Glomerular endothelial cell (primary cell): ENCODE data around the gene PNPLA5.

DNA sequence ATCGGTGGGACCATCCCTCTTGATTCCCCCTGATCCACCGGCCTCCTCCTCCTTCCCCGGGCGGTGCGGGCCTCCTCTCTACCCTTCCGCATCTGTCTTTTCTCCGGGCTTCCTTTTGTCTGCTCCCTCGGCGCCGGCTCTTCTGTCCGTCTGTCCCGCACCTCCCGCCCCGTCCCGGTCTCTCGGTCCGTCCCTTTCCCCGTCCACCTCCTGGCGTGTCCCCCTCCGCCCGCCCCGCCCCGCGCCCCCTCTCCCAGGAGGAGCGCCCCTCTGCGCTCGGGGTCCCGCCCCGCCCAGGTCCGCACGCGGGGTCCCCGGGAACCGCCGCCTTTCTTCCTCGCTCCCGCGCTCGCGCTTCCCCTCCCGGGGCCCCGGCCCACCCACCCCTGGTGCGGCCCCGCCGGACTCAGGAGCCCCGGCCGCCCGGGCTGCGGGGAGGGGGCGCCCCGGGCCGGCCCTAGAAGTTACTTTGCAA, 562 bp downstream of the SCUBE1 start:
- RAMPAGE, long total RNA: no peak

GRCh38 chr22:43811506-43811996, 554 bp downstream of the EFCAB6 start:
- RAMPAGE, long total RNA: no peak

DNA sequence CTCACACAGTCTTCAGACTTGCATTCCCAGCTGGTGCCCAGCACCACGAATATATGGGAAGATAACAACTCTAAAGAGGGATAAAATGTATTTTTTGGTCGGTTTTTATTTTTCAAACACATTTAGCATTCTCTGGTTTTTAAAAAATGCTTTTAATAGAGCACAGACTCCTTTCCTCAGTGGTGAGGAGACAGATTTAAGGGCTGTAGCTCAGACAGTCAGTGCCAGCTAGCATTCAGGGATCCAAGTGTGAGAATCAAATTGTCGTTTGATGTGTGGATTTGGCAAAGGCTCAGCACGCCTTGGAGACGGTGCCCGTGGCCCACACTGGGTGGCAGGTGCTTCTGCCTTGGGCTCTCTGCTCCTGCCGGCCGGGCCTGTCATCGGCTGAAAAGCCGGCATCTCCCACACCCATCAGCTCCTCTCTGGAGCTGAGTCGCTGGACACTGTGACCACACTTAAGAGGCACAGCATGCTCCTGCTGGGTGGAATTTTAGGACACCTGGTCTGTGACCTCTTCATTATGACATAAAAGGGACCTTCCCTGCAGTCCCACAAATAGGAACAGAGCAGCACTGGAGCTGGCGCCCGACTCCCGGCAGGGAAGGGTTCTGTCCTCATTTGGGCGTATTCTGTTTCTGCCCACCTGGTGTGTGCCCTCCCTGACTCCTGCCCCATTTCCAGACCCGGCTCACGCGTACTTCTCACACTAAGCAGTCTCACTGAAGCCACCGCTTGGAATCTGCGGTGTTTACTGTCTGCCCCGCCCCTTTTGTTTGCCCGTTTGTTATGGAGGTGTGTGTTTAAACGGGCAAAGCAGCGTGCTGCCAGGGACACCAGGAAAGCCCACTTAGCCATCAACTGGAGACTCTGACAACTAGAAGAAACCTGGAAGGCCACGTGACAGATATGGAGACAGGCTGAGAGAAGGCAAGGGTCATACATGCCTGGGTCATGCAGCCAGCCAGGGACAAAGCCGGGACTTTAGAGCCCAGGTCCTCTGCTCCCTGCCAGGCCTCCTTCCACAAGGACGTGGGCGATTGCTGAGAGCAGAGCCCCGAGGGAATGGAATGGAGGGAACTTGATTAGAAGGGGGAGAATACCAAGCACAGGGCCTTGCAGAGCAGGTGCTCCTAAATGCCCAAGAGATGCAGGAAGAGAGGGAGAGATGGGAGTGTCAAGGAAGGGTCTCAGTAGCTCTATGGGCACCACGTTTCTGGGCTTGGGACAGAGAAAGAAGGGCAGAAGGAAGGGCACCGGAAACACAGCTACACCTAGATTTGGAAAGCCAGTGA, 8.5 kb upstream of the EFCAB6 start:
- RAMPAGE, long total RNA: no peak

- RAMPAGE, long total RNA: no peak
Observed at GRCh38 chr22:43823395-43824160, 11.5 kb upstream of the EFCAB6 start.

DNA sequence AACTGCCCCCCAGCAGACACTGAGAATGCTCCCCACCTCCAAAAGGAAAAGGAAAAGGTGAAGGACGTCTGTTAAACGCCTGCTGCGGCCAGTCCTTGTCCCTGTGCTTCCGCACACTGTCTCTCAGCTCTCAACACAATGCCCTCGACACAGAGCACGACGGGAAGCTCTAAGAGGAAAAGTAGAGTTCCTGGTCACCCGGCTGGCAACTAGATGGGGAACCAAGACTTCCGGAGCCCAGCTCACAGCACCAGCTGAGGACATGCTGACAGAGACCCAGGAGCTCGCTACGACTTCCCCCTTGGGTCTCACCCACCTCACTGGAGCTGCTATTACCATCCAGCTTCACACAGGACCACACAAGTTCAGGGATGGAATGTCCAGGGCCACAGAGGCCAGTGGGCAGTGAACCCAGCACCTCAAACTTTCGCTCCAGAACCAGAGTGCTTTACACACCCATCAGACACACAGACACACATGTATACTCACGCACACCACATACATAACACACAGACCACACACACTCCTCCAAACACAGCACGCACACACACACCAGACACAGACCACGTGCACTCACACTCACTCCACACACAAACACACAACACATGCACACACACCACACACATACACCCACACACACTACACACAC, 9.6 kb downstream of the SULT4A1 start:
- RAMPAGE, long total RNA: no peak

GRCh38 chr22:43891432-43892258, at the start of gene PNPLA5:
Gene PNPLA5 (minus strand): TSS chr22:43892013.
- RAMPAGE, long total RNA: no peak

DNA sequence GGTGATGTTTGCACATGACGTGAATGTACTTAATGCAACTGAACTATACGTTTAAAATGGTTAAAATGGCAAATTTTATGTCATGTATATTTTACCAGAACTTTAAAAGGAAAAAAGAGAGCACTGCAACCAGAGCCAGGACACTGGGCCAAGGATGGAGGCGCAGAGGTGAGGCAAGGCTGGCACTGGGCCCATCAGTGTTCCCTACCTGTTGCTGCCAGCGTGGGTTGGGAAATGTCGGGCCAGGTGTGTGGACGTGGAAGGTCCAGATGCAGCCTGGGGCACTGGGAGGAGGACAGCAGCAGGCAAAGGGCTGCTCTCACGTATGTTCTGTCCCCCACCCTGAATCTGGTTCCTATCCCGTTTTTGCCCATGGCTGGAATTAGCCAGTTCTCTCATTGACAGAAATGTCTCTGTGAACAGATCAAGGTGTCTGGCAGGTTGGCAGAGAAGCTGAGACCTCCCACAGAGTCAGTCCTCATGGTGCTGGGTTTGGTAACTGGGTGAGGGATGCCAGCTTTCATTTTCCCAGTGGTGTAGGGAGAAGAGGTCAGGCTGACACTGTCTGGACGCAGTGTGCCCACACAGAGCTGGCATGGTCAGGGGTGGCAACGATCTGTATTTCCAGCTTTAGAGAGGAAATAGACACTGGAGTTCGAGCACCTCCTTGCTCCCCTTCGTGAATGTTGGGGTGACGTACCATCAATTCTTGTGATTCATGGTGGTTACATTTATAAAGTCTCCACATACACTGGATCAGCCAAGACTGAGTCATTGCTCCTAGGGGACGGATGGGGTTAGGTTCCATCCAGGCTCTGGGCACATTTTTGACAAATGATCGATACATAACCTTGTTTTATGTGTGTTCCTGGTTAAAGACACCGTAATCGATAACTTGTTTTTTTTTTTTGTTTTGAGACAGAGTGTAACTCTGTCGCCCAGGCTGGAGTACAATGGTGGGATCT, 4.3 kb upstream of the PNPLA3 start:
- RAMPAGE, long total RNA: no peak

- RAMPAGE, long total RNA: no peak
Observed at GRCh38 chr22:44037456-44037944, 13.4 kb downstream of the PARVB start.

DNA sequence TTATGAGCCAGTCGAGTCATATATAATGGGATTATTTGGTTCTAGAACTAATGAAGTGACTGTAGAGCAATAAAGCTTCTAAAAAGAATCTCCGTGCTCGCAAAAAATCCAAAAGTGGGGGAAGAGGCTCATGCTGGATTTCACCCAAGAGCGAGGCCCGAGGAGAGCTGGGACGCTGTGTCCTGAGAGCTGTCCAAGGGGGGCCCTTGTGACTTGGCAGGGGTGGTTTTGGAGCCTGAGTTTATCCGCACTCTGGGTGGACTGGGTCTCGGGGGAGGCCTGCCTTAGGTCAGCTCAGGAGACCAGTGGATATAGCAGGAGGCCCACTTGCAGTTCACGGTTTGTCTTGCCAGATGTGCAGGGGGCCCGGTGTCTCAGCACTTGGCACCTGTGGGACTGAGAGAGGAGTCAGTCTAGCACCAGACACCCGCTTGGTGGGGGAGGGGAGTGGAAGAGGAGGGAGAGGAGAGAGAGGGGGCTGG, 33.2 kb downstream of the PARVB start:
- RAMPAGE, long total RNA: no peak

DNA sequence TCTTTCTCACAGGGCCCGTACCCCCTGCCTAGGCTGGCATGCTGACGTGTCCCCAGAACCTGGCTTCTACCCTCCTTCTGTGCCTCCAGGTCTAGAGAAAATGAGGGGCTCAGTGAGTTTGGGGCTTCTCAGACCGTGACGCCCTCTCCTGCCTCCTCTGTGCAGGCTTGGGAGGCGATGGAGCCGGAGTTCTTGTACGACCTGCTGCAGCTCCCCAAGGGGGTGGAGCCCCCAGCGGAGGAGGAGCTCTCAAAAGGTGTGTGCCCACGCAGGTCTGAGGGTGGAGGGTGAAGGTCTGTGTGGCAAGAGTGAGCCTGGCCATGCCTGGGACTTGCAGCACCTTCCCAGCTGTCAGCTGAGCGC, 2.4 kb downstream of the PARVG start:
- RAMPAGE, long total RNA: no peak

DNA sequence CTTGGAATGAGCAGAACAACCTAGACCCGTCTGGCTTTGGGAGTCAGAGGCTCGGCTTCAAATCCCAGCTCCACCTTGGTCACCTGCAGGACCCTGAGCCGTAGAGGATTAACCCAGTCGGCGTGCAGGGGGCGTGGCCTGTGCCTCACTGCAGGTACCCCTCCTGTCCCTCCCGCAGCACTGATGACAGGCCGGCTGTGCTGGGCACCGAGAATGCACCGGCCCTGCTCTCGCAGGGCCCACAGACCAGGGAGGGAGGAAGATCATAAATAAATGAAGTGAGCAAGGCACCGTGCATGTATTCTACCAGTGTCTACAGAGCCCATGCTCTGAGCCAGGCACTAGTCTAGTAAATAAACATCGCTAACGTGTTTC, 53.6 kb downstream of the RTL6 start:
- RAMPAGE, long total RNA: no peak

DNA sequence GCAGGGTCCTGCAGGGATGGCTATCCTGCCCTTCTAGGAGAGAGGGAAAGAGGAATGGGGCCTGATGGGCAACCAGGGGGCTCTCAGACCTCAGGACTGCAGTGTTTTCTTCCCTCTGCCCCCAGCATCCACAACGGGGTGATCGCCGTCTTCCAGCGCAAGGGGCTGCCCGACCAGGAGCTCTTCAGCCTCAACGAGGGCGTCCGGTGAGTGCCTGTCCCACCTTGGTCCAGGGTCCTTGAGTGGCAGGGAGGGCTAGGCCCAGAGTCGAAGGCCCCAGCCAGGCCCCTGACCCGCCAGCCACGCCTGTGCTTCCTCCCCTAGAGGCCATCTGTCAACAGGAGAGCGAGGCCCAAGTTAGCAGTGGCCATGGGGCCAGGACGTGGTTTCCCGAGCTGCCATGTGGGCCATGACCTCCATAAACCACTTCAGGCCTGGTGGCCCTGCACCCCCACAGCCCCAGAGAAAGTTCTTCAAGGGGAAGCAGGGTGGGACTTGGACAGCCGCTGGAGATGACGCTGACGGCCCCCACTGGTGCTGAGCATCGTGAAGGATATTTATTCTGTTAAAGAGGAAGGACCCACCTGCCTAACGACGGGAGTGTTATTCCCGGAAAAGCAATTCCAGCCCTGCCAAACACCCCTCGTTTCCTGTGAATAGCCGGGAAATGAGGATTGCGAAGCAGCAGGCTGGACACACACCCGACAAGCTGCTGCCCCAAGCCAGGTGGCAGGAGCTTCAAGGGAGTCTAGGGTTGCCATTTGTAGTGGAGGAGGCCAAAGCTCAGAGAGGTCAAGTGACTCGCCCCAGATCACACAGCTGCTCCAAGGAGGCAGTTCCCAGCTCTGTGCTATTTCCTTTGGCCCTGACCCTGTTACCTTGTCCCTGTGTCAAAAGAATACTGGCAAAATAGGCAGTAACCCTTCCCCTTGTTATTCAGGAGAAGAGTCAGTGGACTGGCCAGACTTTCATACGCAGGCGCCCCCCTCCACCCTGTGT, 12.8 kb downstream of the PRR5 start:
- RAMPAGE, long total RNA: no peak

- RAMPAGE, long total RNA: no peak
Observed at GRCh38 chr22:44987502-44987998, 22.3 kb downstream of the PHF21B start.

DNA sequence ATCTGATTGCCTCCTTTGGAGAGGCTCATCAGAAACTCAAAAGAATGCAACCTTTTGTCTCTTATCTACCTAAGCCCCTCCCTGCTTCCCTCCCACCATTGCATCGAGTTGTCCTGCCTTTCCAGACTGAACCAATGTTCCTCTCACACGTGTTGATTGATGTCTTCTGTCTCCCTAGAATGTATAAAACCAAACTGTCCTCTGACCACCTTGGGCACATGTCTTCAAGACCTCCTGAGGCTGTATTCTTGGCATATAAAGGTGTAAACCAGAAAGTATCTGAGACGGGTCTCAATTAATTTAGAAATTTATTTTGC, 42.9 kb upstream of the PHF21B start:
- RAMPAGE, long total RNA: no peak

DNA sequence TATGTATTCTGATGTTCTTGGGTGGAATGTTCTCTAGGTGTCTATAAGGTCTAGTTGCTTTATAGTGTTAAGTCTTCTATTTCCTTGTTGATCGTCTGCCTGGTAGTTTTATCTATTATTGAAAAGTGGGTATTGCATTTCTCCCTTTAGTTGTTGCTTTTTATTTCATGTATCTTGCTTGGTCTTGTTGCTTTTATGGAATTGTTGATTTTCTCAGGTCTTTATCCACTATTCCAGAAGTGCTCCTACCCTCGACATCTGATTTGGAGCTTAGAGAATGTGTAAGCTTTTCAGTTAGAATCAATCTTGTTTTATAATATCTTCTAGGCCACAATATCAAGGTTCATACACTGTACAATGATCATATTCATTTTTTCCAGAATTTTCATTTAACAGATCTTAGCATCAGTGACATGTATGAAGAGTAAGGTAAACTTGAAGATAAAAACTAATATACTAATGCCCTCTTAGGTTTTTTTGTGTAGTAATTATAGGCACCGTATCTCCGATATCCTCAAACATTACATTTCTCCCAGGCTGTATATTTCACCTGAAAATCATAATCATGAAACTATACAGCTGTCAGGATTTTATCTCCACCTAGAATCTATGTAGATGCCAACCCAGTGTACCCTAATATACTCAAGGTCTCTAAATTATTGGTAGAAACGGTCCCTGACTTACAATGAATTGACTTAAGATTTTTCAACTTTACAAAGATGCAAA, 15.1 kb upstream of the NUP50 start:
- RAMPAGE, long total RNA: no peak

- RAMPAGE, long total RNA: no peak
Observed at GRCh38 chr22:45185736-45186573, 22.2 kb downstream of the NUP50 start.

DNA sequence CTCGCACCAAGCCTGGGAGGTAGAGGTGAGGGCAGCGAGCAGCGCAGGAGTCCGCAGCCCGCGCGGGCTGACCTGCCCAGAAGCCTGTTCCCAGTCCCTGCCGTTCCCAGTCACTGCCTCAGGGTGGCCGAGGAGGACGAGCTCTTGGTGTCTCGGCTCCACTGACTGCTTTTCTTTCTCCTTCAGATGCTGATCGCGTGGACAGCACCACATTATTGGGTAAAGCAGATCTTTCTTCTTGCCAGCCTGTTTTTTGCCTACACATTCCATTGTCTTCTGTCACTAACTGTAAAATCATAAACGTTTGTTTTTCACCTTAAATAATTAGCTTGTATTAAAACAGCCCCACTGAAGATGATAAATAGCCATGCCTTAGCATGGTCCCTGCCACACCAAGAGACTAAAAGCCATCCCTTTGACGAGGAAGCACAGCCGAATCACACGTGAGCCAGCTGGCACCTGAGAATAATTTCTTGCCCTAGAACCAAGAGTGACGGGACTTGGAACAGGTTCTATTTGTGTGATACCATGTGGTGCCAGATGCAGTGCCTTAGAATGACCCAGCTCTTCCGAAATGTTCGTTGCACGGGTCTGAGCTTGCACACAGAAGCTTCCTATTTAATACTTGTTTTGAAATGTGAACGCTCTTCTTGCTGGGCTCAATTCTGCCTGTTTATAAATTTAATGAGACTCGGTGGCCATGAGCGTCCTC, 25.6 kb downstream of the FAM118A start:
- RAMPAGE, long total RNA: no peak

DNA sequence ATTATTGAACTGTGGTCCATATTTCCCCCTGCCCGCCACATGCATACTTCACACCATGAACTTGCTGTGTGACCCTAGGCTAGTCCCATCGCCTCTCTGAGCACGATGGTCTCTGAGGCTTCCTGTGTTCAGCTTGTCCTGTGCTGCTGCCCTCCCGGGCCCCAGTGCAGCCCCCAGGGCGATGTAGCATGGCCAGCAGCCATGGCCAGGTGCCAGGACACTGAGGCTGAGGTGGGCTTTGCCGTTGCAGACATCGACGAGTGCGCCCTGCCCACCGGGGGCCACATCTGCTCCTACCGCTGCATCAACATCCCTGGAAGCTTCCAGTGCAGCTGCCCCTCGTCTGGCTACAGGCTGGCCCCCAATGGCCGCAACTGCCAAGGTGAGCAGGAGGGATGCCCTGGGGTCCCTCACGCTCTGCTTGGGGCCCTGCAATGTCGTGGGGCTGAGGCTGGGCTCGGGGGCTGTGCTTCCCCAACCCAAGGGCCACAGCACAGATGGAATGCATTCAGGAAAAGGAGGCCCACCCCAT, 45.7 kb downstream of the FBLN1 start:
- RAMPAGE, long total RNA: no peak

- RAMPAGE, long total RNA: no peak
Observed at GRCh38 chr22:45604270-45604892, 67.3 kb upstream of the ATXN10 start.

DNA sequence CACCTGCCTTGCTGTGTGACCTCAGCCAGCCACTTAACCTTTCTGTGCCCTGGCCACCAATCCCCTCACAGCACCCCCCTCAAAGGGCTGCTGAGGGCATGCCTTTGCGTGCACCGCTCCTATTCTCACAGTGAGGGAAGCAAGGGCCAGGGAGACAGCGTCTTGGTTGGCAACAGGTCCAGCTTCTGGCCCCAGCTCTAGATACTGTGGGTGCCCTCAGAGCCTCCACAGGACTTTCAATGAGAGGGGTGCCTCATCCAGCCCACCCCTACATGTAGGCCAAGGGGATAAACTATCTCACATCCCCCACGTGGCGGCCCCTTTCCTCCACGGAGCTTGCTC, 32.1 kb upstream of the ATXN10 start:
- RAMPAGE, long total RNA: no peak